ENCODE measurements around the gene PTGIS.

DNA sequence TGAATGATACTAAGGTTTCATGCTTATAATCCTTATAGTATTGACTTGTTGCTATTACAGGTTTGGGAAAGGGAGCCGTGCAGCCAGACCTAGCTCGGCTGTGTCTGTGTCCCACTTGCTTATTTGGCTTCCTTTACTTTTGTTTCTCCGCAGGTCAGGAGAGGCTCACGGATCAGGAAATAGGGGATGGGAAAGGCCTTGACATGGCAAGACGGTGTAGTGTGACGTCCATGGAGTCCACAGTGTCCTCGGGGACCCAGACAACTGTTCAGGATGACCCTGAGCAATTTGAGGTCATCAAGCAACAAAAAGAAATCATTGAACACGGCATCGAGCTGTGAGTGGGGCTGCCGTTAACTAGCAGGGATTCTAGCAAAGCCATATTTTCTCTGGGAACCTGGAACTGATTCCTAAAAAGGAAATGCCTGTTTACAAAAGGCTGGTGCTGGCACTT is 54.4 kb downstream of the ARFGEF2 start:
- RRBS, result no CpG with 5 or more reads among the region's 10 CpGs

DNA sequence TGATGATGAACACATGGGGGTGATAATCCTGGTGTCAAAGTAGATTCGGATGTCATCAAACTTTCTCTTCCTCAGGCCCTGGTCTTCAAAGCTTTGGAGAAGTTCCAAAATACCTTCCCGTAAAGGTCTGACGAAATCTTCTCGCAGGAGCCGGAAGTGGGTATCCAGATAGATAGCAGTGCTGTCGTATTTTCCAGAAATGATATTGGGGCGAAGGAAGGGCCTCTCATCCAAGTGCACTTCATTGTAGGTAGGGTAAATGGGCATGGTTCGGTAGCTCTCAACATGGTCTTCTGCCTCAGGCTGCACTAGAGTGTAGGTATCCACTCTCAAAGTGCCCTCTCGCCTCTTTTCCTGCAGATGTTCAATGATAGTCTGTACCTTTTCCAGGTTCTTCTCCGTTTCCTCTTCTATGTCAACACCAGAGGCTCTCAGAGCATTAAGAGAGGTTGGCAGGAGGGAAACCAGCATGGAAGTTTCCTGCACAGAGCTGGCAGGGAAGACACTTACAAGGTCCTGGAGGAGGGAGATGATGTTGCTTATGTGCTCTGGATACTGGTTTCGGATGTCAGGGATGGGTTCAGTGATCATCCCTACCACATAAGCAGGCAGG is 7.2 kb downstream of the ZNFX1 start:
- RRBS, result no CpG with 5 or more reads among the region's 11 CpGs

GRCh38 chr20:49285327-49286351 is 7.8 kb upstream of the ZNFX1 start:
- RRBS, result no CpG with 5 or more reads among the region's 7 CpGs

DNA sequence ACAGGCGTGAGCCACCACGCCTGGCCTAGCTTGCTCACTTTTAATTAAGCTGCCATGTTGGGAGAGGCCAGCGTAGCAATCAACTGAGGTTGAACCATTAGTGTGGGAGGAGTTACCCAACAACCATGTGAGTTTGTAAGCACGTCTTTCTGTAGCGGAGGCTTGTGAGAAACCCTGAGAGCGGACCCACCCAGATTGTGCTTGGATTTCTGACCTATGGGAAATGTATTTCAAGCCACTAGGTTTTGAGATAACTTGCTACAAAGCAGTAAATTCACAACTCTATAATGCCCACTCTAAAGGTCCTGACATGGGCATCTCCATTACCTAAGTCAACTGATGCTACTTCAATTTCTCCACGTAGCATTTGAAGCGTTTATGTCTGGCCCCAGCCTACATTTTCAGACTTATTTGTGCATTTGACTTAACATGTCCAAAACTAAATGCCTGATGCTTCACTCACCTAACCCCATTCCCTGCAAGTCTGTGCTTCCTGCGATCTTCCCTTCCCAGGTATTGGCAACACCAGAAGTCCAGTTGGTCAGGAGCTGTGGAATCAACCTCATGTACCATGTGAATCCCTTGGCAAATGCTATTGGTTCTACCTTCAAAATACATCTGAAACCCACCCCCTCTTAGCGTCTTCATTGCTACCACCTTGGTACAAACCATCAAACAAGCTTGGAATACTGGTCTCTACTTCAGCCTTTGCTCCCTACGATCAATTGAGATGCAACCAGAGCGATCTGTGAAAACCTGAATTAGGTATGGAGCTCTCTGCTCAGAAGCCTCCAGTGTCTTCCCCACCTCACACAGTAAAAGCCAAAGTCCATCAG is 12.7 kb upstream of the ZNFX1 start:
- RRBS, result no CpG with 5 or more reads among the region's 12 CpGs

GRCh38 chr20:49369315-49370160 is 91.7 kb upstream of the ZNFX1 start:
- RRBS, result no CpG with 5 or more reads among the region's 11 CpGs

DNA sequence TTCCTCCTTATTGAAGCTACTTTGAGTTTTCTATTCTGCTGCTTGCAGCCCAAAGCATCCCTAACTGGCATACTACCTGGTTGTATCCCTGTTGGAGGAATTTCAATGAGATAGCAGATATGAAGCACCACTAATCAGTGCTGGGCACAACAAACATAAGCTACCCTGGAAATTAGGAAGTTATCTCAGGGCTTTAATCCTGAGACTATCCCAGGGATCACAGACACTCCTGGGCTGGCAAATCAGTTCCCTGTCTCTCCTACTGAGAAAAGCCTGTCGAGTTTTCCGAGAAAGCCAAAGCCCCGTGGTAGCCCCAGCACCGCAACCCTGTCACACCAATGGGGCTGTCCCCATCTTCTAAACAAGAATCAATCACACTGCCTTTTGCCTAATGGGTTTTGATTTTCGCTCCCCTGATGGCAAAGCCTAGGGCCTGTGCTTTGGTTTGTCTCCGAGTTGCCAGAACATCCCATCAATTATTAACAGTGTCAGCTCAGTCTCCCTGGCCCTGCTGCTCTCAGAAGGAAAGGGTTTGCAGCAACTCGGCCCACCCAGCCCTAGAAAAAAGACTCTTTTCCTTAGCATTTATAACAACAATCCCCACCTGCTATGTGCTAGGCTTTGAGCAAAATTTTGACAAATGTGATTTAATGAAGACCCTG is 4.3 kb downstream of the KCNB1 start:
- RRBS, result no CpG with 5 or more reads among the region's 7 CpGs

DNA sequence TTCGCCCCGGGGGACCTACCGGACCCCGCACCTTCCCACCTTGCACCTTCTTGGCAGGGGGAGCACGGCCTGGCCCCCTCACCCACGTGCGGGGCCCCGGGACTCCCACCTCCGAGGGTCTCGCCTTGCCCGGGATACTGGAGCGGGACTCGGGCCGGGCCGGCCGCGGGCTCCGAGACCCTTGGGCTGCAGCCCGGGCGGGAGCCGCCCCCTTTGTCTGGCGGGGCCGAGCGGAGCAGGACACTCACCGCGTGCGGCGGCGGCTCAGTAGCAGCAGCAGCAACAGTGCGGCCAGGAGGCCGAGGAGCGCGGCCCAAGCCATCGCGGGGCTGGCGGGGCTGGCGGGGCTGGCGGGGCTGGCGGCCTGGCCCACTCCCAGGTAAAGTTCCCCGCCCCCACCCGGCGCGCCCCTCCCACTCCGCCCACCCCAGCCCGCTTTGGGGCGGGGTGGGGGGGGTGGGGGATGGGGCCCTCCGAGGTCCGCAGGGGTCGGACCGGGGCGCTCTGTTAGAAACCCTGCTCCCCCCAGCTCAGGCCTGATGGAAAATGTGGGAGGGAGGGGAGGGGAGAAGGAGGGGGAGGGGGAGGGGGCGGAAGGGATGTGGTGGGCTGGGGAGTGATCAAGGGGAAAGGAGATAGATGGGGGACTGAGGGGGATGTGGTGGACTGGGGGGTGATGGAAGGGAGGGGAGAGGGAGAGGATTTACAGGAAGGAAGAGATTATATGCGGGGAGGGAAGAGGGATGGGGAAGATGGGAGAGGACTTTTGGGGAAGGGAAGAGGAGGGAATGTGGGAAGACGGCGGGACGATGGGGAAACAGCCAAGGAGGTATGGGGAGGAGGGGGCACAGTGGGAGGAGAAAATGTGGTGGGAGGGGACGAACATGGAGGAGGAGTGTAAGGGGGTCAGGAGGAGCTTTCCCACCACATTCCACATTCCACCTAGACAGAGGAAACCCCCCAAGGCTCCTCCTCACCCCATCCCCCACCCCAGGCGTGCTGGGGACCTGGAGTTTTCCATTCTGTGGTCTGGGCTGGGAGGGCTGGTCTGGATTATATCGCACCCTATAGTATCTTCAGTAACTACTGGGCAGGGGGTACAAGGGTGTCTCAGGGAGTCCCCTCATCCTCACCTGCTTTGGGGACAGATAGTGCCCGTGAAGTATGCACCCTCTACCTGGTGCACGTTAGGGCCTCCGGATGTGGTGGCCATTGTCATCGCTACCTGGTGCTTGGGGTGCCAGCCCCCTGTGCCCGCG is at the start of gene PTGIS:
Gene PTGIS, minus strand, starts transcription at position 343 of the 1,259 bp plus-strand sequence.
- RRBS, result 21% methylated on average over 6 of the region's 65 CpGs

- RRBS, result no CpG with 5 or more reads among the region's 6 CpGs
Observed at GRCh38 chr20:49587092-49587446, 19.1 kb upstream of the PTGIS start.

DNA sequence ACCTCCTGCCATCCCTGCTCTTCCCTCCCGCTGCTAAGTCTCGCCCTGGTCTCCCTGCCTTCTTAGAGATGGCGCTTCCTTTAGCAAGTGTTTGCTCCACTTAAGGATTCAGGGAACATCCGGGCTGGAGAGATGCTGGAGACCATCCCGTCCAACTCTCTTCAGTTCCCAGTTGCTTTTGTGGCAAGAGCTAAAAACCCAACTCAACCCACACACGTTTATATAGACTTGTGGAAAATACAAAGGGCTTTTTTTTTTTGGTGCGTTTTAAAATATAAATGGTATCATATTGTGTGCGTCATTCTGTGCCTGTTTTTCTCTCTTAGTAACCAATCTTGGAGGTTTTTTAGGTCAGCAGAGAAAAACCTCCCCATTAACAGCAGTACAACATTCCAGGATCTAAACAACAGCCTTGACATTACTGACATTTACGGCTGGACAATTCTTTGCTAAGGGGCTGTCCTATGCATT is 20.3 kb upstream of the PTGIS start:
- RRBS, result no CpG with 5 or more reads among the region's 9 CpGs

GRCh38 chr20:49647635-49648494 is 65.8 kb downstream of the B4GALT5 start:
- RRBS, result no CpG with 5 or more reads among the region's 6 CpGs

- RRBS, result no CpG with 5 or more reads among the region's 8 CpGs
Observed at GRCh38 chr20:49697121-49697864, 16.4 kb downstream of the B4GALT5 start.

DNA sequence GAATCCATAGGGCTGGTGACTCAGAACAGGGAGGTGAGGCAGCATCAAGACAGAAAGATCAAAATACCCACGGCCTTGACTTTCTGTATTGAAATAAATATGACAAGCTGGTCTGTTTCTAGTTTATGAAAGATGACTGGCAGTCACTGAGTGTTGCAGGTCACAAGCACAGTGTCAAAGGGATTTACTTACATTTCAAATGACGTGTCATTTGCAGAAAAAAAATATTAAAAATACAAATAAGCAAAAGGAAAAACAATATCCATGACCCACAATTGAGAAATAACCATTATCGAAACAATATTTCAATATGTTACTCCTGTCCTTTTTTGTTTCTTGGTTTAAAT is 6.0 kb upstream of the SLC9A8 start:
- RRBS, result no CpG with 5 or more reads among the region's 3 CpGs

DNA sequence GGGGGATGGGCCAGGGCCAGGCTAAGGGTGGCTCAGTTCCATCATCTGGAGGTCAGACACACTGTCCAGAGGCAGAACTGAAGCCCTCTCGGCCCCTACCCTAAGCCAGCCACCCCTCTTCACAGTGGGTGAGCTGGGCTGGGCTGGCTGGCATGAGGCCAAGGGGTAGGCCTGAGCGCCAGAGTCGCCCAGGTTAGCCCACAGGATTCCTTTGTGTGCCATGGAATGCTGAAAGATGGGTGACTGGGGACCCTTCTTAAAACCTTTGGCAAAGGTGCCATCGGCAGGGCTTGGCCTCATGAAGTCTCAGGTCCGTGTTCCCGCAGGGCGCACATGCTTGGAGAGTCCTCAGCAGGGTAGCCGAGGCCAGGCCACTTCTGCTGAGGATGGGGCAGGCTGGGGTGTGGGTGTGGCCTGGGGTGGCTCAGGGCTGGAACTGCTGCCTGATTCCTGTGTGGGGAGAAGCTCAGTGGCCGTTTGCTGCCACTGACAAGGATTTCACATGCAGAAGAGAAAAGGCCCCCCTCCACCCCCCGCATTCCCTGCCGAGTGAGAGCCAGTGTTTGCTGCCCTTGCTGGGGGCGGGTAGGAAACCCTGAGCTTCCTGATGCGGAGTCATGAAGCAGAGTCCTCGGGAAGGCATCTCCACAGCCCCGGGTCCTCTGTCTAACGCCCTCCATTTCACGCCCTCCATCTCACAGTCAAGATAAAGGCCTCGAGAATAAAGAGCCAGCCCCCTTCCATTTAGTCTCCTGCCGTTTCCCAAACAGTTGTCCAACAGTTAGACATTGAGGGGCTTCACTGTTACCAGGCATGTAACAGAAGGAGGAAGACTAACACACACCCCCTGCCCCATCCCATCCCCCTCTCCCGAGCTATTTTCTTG is 24.4 kb downstream of the SPATA2 start:
- RRBS, result no CpG with 5 or more reads among the region's 20 CpGs

- RRBS, result no CpG with 5 or more reads among the region's 17 CpGs
Observed at GRCh38 chr20:49913302-49914162, 1.8 kb downstream of the SPATA2 start.

GRCh38 chr20:49952202-49953075 is 16.2 kb downstream of the RNF114 start:
- RRBS, result no CpG with 5 or more reads among the region's 13 CpGs

DNA sequence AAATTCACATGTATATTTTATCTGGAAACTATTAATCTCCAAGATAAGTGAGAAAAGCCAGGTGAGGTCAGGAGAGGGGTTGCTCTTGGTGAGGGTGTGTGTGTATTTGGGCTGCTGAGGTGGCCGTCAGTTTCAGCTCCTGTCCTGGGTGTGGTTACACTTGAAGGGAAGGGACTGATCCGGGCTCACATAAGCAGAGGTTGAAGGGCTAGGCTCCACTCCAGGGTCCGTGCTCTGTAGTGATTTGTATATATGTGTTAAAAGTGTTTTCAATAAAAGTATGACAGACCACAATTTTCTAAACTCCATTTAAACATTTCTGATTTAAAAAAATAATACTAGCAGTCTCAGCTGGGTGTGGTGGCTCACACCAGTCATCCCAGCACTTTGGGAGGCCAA is 13.5 kb upstream of the SNAI1 start:
- RRBS, result no CpG with 5 or more reads among the region's 3 CpGs

GRCh38 chr20:50048291-50048979 is 64.5 kb downstream of the UBE2V1 start:
- RRBS, result 10% methylated on average over 2 of the region's 13 CpGs

- RRBS, result 80% methylated on average over 12 of the region's 37 CpGs
Observed at GRCh38 chr20:50054906-50055787, 57.8 kb downstream of the UBE2V1 start.

DNA sequence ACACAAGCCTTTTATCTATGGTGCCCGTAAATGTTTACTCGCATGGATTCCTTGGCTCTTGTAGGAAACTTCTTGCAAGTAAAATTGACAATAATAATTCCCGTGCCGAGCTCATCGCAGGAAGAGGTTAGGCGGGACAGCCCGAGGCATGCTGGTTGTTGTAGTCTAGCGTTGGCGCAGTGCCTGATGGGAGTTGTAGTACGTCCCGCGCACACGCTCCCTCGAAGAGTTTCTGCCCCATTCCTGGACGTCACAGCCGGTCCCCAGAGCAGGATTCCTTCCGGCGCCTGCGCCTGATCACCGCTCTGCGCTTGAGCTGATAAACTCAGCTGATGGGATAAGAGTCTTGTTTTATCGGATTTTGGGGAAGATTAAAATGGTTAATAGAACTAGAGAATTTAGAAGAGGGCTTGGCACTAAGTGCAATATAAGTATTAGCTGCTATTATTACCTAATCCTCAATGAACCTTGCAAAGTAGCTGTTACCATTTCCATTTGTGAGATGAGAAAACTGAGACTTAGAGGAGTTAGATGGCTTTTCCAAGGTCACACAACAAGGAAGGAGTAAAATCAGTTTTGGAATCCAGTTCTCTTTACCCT is 3.0 kb upstream of the UBE2V1 start:
- RRBS, result no CpG with 5 or more reads among the region's 22 CpGs

- RRBS, result no CpG with 5 or more reads among the region's 7 CpGs
Observed at GRCh38 chr20:50121034-50121453, 8.1 kb upstream of the UBE2V1 start.

Measured in GM19239 (cell line).